Epithelial cell of prostate (primary cell): ENCODE data around the genes MOV10L1, TRABD and ADM2.

GRCh38 chr22:49983338-49983896, 22.8 kb downstream of the PIM3 start:
- RRBS: 2% methylated on average over 21 of the region's 61 CpGs

GRCh38 chr22:50089554-50090091, at the start of gene MOV10L1:
TSS of gene MOV10L1 (plus strand) at chr22:50090006.
- RRBS: 21% methylated on average over 15 of the region's 52 CpGs

DNA sequence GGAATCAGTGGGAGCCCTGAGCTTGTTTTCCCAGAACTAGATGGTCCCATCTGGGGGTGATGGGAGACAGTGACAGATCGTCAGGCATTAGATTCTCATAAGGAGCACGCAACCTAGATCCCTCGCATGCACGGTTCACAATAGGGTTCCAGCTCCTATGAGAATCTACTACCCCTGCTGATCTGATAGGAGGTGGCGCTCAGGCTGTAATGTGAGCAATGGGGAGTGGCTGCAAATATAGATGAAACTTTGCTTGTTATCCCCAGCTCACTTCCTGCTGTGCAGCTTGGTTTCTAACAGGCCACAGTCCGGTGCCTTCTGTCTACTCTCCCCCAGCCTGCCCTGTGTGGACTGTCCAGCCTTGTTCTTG, 14.2 kb downstream of the MOV10L1 start:
- RRBS: no CpG with 5 or more reads among the region's 6 CpGs

DNA sequence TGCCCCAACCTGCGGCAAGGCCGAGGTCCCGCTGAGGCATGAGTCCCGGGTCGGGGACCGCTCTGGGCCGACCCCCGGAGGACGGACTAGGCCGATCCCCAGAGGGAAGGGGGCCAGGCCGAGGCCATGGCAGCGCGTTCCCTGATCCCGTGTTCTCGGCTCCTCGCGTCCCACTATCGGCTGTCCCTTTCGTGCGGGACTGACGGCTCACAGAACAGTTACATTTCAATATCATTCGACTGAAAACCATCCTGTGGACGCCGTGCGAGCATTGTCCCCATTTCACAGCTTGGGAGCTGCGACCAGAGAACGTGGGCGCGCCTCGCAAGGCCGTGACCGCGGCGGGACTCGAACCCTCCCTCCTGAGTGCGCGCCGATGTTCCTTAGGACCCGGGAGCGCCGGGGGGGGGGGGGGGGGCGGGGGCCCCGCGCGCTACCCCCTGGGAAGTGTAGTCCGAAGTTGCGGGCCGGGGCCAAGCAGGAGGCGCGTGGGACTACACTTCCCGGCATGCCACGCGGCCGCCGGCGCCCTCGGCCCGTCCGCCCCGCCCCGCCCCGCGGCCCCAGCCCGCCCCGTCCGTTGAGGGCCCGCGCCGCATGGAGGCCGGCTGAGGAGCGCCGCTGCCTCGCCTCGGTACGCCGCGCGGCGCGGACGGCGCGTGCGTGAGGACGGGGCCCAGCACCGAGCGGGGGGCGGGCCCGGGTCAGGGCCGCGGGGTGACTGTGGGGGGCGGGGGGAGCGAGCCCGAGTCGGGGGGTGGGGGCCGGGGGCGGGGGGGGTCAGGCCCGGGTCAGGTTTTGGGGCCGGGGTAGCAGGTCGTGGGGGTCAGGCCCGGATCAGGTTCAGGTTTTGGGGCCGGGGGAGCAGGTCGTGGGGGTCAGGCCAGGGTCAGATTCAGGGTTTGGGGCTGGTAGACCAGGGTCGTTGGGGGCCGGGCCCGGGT, at the start of gene TRABD:
Gene TRABD, plus strand, starts transcription at position 571 of the 944 bp plus-strand sequence.
- RRBS: 3% methylated on average over 37 of the region's 106 CpGs

DNA sequence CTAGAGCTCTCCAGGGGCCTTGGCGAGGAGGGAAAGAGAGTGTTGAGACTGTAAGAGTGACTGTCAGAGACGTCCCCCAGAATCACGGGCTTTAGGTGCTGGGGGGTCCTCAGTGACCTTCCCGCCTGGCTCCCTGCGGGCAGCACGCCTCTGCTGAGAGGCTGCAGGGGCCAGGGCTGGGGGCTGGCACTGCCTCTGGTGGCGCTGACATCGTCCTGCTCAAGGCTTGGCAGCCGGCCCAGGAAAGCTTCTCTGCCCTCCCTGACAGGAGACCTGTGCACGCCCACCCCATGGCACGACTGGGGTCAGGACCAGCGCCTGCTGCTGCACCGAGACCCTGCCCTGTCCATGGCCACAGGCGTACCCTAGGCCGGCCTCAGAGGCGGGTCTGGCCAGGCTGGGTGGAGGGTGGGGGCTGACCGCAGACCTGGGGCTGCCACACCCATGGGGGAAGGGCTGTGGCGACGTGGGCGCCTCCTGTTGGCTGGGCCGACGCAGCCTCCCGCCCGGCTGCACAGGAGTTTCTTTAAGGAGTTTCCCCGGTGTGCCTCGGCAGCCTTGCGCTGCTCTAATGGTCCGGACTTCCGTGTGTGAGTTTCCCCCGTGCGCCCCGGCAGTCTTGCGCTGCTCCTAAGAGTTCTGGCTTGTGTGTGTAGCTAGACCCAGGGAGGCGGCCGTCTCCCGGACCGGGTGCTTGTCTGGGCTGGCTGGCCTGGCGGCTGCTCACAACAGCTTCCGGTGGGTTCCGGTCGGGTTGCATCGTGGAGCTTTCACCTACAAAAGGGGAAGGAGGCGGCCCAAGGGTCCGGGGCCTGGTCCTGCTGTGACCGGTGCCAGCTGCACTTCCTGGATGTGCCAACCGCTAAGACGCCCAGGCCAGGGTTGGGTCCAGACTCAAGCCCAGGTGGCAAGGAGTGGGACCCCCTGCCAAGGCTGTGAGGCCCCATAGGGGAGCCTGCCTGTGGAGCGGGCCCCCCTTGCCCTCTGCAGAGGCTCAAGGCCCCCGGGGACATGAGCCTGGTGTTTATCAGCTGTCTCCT, 4.7 kb downstream of the TRABD start:
- RRBS: 2% methylated on average over 14 of the region's 49 CpGs

DNA sequence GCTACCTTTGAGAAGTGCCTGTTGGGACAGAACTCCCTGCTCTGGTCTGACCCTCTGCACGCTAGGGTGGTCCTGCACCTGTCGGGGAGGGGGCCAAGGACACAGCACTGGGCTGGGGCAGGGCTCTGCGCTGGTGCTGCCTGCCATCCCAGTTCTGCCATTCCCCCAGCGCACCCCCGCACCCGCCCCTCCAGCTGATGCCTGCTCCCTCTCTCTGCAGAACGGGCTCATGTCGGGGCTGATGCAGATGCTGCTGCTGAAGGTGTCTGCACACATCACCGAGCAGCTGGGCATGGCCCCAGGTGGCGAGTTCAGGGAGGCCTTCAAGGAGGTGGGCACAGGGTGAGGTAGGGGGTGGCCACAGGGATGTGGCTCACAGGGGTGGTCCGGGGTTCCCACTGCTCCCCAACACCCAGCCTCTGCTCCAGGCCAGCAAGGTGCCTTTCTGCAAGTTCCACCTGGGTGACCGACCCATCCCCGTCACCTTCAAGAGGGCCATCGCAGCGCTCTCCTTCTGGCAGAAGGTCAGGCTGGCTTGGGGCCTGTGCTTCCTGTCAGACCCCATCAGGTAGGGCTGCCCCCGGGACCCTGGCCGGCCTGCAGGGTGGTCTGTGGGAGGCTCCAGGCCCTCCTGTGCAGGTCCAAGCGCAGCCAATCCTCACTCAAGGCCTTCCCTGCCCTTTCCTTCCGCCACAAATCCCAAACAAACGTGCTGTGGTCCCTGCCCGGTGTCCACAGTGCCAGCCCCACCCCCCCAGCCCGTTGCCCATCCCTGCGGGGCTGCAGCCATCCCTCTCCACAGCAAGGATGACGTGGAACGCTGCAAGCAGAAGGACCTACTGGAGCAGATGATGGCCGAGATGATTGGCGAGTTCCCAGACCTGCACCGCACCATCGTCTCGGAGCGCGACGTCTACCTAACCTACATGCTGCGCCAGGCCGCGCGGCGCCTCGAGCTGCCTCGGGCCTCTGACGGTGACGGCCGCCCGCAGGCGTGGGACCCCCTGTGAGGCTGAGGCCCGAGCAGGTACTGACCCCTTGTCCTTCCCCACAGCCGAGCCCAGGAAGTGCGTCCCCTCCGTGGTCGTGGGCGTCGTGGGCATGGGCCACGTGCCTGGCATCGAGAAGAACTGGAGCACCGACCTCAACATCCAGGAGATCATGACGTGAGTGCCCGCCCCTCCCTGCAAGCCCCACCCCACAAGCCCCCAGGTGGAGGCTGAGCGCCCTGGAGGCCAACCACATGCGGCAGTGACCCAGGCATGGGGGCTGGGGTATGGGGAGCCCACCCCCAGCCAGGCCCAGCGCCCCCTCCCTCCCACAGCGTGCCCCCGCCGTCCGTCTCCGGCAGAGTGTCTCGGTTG, 3.3 kb upstream of the SELENOO start:
- RRBS: no CpG with 5 or more reads among the region's 66 CpGs

DNA sequence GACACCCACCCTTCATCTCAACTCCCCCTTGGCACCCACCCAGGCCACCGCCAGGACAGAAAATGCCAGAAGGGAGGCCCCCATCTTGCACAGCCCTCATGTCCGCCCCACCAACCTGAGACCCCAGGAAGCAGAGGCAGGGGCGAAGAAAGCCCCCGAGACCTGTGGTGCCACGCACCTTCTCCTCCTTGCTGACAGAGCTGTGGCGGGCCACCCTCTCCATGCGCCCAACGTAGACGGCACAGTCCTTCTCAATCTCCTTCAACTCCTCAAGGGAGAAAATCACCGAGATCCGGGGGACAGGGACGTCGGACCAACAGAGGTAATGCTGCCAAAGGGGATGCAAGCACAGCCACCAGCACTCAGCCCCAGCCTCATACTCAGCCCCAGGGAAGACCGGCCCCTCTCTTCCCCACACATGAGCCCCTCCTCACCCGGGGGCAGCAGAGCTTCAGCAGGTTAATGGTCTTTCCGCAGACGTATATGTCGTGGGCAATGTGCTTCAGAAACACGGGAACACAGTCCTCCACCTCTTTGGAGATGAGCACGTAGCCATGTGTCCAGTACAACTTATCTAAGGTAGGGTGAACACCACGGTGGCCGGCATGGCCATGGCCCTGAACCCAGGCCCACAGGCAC, 19.1 kb downstream of the TUBGCP6 start:
- RRBS: 94% methylated on average over 3 of the region's 22 CpGs

DNA sequence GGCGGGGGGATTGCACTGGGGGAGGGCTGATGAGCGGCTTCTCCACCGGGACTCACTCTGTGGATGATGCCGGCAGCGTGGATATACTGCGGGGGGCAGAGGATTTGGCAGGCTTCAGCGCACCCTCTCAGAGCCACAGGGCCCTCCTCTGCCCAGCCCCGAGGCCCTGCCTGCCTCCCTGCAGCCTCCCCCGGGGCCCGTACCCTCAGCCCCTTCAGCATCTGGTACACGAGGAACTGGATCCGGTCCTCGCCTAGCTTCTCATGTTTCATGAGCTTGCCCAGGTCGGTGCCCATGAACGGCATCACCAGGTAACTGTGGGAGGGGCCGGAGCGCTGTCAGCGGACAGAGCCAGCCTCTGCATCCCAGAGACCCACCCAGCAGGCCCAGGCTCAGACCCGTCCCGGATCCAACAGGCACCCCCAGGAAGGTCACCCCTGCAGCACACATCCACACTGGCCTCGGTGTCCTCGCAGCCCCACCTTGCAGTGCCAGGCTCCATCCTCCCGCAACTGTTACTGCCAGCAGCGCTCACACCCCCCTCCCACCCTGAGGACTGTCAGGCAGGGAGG, 4.5 kb downstream of the MAPK12 start:
- RRBS: 43% methylated on average over 11 of the region's 24 CpGs

- RRBS: no CpG with 5 or more reads among the region's 20 CpGs
Measured at GRCh38 chr22:50278044-50278416, 7.8 kb upstream of the MAPK11 start.

GRCh38 chr22:50279444-50279839, 9.3 kb upstream of the MAPK11 start:
- RRBS: 98% methylated on average over 3 of the region's 14 CpGs

DNA sequence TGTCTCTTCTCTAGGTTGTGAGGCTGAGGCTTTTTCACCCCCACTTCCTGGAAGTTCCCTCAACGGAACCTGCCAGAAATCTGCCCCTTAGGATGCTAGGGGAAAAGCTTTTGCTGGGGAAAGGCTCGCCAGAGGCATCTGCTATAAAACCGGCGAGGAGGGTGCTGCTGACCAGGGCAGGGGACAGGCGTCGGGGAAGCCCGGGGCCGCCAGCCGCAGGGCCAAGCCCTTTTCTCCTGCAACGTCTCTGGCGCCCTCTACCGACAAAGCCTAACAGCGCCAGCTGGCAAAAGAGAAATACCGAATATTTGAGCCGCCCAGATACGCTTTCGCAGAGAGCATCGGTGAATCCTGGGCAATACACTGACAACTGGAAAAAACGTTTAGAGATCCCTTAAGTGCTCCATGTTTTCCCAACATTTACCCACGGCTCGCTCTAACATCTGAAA, 874 bp upstream of the PPP6R2 start:
- RRBS: 3% methylated on average over 5 of the region's 21 CpGs

DNA sequence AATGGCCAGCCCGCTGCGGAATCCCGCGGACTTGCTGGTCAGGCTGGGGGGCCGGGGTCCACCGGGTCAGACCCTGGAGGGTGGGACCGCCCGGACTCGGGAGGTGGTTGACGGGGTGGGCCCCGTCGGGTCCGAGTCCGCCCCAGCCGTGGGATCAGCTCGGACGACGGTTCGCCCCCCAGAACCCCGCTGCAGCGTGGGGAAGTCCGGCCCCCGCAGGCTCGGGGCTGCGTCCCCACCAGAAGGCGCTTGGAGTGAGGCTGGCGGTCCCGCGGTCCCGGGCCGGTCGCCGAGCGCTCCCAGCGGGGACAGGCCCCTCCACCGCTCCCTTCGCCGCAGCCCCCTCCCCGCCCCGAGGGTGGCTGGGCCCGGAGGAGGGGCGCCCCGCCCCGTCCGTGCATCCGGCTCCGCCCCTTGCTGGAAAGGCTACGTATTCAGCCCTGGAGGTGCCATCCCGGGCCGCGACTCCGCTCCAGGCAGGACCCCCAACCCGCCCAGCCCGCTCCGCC, at the start of gene ADM2:
Gene ADM2, plus strand, starts transcription at position 420 of the 509 bp plus-strand sequence.
- RRBS: 4% methylated on average over 27 of the region's 55 CpGs

GRCh38 chr22:50524466-50524684, 1.0 kb downstream of the SCO2 start:
- RRBS: no CpG with 5 or more reads among the region's 3 CpGs

DNA sequence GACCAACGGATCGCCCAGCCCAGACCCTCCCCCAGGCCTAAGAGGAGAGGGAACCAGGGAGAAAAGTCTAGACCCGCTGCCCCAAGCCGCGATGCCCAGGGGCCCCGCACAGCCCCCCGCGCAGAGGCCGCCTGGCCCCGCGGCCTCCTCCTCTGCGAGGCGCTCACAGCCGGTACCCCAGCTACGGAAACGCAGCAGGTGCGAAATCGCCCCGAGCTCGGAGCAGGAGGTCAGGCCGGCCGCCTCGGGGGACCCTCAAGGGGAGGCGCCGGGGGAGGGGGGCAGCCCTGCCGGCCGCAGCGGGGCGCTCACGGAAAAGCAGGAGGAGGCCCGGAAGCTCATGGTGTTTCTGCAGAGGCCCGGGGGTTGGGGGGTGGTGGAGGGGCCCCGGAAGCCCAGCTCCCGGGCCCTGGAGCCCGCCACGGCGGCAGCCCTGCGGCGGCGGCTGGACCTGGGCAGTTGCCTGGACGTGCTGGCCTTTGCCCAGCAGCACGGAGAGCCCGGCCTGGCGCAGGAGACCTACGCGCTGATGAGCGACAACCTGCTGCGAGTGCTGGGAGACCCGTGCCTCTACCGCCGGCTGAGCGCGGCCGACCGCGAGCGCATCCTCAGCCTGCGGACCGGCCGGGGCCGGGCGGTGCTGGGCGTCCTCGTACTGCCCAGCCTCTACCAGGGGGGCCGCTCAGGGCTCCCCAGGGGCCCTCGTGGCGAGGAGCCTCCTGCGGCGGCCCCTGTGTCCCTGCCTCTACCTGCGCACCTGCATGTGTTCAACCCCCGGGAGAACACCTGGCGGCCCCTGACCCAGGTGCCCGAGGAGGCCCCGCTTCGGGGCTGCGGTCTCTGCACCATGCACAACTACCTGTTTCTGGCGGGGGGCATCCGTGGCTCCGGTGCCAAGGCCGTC, 2.9 kb downstream of the KLHDC7B start:
- RRBS: 20% methylated on average over 41 of the region's 80 CpGs

DNA sequence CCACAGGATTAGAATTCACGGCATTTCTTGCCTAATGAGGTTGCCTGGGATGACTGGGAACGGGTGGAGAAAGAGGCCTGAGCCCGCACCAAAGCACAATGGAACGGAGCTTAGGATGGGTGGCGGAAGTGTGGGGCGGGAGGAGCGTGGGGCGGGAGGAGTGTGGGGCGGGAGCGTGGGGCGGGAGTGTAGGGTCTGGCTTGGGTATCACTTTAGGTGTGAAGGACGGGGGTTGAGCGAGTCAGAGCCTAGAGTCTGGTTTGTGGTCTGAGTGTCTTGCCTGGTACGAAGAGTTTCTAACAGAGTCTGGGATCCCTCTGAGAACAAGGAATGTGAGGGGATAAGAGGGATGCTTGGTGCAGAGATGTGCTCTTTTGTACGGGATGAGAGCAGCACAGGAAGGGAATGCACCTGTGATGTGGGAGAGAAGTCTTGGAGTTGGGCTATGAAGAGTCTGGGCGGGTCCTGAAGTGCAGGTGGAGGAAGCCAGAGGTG, 1.3 kb downstream of the SYCE3 start:
- RRBS: no CpG with 5 or more reads among the region's 16 CpGs

DNA sequence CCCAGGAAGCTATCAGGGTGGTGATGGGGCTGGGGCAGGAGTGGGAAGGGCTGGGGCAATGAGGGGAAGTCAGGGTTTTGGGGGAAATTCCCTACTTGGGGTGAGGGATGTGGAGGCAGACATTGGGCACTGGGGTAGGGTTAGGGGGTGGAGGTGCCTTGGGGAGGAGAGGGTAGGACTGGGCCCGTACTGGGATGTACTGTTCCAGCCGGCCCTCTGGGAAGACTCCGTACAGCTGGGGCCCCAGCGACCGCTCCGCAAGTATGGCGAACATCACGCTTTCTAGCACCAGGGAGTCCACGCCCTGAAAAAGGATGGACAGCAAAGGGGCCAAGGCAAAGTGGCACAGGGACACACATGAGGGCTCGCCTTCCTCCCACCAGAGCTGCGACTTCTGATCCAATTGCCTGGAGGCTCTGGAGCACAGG, 1.1 kb downstream of the CHKB start:
- RRBS: no CpG with 5 or more reads among the region's 11 CpGs

DNA sequence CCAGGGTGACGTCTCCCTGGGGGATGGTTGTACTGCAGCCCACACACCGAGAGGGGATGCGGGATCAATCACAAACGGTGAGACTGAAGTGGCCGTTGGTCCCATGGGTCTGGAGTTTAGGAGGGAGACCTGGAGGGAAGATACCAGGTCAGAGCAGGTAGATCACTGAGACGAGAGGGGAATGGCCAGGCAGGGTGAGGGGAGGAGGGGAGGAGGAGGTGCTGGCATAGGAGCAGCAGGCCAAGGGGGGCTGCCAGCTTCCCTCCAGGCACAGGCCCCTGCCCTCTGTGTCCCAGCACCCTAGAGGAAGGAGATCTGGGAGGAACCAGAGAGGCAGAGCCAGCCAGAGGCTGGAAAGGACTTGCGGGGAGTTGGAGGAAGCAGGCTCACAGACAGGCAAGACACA, 7.1 kb downstream of the MAPK8IP2 start:
- RRBS: no CpG with 5 or more reads among the region's 7 CpGs

DNA sequence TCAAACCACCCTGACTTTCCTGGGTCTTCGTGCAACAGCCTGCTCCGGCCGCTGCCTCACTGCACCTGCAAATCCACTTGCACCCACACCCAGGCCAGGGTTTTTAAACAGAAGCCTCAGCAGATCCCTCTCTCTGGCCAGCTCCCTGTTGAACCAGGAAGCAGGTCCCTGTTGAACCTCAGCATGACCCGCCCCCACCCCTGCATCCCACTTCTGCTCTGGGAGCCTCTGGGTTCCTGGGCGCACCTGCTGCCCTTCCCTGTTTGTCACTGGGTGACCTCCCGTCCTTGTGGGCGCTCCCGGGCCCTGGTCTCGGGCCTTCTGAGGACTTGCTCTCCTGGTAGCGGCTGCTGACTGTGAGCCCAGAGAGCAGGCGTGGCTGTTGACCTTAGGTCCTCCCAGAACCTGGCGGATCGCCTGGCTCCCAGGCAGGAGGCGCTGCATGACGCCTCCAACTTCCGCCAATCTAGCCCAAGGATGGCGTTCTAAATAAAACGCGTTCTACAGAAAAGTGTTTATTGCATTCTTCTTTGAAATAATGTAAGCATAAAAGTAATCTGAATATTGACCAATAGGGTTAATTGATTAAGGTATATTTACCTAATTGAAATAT, 13.0 kb downstream of the MAPK8IP2 start:
- RRBS: no CpG with 5 or more reads among the region's 19 CpGs

GRCh38 chr22:50620667-50621908, 6.9 kb downstream of the ARSA start:
- RRBS: no CpG with 5 or more reads among the region's 36 CpGs

DNA sequence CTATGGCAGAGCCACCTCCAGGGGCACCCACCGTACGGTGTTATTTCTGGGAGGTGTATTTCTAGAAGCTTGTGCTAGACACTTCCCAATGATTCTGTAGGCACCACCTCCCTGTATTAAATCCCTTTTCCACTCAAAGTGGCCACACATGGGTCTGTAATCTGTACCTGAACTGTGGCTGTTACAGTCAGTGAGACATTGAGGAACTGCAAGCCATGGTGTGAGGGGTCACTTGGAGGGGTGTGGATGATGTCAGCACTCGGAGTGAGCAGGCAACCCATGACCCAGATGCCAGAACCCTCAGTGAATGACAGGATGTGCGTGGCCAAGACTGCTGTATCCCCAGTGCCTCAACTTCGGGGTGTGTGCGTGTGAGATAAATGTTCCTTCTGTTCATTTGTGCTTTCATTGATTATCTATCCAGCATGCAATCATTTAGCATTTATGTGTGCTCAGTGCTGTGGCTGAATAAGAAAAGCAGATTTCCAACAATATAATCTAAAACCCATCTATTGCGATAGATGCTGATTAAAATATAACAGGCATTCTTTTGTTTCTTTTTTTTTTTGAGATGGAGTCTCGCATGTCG, 30.0 kb upstream of the ARSA start:
- RRBS: no CpG with 5 or more reads among the region's 9 CpGs